Mesenchymal stem cell of Wharton's jelly (primary cell): ENCODE measurements around a stretch of chr6.

DNA sequence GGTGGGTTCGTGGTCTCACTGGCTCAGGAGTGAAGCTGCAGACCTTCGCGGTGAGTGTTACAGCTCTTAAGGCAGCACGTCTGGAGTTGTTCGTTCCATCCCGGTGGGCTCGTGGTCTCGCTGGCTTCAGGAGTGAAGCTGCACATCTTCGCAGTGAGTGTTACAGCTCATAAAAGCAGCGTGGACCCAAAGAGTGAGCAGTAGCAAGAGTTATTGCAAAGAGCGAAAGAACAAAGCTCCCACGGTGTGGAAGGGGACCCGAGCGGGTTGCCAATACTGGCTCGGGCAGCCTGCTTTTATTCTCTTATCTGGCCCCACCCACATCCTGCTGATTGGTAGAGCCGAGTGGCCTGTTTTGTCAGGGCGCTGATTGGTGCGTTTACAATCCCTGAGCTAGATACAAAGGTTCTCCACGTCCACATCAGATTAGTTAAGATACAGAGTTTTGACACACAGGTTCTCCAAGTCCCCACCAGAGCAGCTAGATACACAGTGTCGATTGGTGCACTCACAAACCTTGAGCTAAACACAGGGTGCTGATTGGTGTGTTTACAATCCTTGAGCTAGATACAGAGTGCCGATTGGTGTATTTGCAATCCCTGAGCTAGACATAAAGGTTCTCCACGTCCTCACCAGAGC is 95.8 kb downstream of the PDSS2 start:
- CAGE, long polyA plus RNA = no peak

DNA sequence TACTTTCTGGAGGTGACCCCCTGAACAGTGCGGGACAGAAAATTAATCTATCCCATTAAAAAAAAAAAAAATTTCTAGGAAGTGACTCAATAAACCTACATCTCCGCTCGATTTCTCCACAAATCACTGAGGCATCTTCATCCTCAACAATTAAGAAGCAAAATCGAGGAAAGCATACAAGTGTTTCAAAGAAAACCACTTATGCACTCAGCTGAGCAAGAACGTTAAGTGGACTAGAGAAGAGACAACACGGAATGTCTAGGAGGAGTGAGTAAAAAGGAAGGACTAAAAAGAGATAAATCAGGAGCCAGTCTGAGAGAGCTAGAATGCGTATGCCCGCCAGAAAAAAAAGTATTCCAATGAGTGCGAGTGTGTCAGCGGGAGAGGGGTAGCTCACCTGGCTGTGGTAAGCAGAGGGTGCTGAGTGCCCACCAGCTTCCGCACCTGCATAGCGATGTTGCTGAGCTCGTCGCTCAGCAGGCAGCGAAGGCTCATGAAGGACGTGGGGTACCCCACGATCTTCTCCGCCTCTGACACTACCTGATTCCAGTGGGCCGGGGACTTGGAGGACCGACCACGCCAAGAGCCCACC is 675 bp downstream of the PDSS2 start:
- CAGE, long polyA plus RNA = no peak

DNA sequence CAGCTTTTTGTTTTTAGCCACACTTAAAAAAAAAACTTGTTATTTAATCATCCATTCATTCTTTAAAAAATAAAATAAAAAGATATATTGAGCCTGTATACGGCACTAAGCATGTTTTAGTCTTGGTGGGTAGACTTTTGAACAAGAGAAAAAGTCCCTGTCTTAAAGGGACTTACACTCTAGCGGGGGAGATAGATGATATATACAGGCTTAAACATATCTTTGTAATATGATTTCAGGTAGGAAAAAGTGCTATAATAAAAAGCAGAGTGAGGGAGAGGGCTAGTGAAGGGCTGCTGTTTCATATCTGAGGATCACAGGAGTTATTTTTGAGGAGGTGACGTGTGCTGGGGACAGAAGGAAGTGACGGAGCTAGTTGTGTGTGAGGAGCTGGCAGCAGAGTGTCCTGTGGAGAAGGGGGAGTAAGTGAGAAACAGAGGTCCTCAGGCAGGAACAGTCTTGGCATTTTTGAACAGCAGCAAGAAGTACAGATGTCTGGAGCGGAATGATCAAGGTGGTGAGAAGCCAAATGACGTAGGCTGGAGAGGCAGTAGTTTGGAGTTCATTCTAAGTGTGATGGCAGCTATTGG is 52.1 kb downstream of the SOBP start:
- CAGE, long polyA plus RNA = no peak

GRCh38 chr6:107618796-107619155 is 128.9 kb downstream of the SOBP start:
- CAGE, long polyA plus RNA = no peak

DNA sequence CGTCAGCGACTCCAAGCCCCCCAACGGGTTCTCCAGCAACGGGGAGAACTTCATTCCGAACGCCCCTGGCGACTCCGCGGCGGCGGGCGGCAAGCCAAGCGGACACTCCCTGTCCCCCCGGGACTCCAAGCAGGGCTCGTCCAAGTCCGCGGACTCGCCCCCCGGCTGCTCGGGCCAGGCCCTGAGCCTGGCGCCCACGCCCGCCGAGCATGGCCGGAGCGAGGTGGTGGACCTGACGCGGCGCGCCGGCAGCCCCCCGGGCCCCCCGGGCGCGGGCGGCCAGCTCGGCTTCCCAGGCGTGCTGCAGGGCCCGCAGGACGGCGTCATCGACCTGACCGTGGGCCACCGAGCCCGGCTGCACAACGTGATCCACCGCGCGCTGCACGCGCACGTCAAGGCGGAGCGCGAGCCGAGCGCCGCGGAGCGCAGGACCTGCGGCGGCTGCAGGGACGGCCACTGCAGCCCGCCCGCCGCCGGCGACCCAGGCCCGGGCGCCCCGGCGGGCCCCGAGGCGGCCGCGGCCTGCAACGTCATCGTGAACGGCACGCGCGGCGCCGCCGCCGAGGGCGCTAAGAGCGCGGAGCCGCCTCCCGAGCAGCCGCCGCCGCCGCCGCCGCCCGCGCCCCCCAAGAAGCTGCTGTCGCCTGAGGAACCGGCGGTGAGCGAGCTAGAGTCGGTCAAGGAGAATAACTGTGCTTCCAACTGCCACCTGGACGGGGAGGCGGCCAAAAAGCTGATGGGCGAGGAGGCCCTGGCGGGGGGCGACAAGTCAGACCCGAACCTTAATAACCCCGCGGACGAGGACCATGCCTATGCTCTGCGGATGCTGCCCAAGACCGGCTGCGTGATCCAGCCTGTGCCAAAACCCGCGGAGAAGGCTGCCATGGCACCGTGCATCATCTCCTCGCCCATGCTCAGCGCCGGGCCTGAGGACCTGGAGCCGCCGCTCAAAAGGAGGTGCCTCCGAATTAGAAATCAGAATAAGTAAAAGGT is 144.9 kb downstream of the SOBP start:
- CAGE, long polyA plus RNA = no peak

GRCh38 chr6:107867379-107867684 is 43.2 kb upstream of the SCML4 start:
- CAGE, long polyA plus RNA = no peak

GRCh38 chr6:108576234-108577216 is 15.8 kb downstream of the FOXO3 start:
- CAGE, long polyA plus RNA = no peak

DNA sequence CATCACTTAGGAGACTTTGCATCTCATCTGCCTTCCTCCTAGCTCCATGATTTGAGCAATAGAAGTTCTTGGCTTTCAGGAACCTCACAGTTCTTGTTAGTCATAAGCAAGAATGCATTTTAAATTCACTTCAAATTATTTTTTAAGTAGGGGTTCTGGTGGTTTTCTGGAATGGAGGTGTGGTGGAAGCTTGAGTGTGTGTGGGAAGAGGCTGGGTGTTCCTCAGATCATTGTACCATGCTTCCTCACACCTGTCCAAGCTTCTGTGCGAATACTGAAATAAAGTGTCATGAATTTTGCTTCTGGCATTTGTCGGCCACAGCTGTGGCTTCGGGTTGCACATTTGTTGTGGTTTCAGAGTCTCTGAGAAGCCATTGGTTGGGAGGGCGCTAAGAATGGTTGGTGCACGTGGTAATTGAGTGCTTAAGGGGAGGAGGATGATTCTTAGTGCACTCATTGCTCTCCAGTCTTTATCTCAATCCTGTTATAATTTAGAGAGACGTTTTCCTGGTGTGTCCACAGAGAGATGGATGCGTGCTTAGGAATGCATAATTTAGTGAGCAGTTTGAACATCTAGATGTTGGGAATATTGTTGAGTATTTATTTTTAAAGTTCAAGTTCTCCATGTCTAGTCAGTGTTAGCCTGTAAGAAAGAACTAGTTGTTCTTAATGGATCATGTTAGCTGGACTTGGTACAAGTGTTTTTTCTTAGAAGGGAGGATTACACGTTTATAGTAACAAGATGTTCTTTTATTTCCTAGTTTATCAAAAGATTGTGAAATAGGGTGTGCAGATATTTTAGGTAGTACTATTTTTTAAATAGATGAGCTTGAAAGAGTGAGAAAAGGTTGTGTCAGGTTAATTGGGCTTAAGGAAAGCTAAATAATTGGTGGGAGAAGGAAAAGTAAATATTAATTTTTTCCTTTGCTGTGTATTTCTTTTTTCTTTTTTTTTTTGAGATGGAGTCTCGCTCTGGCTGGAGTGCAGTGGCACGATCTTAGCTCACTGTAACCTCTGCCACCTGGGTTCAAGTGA is 32.0 kb downstream of the FOXO3 start:
- CAGE, long polyA plus RNA = no peak

- CAGE, long polyA plus RNA = no peak
Measured at GRCh38 chr6:108620820-108621694, 60.3 kb downstream of the FOXO3 start.

DNA sequence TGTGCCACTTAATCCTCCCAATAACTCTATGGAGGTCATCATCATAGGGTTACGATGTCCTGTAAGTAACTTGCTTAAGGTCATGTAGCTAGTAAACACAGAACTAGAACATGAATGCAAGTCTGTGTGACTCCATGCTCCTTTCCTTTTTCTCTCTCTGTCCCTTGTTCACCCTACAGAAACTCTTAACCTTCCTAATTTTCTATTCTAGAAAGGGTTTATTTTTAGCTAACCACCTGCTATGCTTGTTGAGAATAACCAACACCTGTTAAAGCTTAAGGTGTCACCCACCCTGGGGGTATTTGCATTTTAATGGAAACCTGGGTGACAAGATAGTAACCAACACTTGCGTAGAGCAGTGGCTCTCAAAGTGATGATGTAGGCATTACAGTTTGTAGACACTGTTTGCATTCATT is 114.6 kb upstream of the ARMC2 start:
- CAGE, long polyA plus RNA = no peak

- CAGE, long polyA plus RNA = no peak
Measured at GRCh38 chr6:109009373-109010395, 85.0 kb downstream of the SESN1 start.

GRCh38 chr6:109010396-109010639 is 84.3 kb downstream of the SESN1 start:
- CAGE, long polyA plus RNA = no peak

GRCh38 chr6:109236349-109237522 is 141.4 kb downstream of the CEP57L1 start:
- CAGE, long polyA plus RNA = no peak

- CAGE, long polyA plus RNA = no peak
Measured at GRCh38 chr6:109252062-109252655, 130.1 kb downstream of the CD164 start.

- CAGE, long polyA plus RNA = no peak
Measured at GRCh38 chr6:109255837-109256569, 126.3 kb downstream of the CD164 start.

- CAGE, long polyA plus RNA = no peak
Measured at GRCh38 chr6:109295456-109295951, 86.8 kb downstream of the CD164 start.

DNA sequence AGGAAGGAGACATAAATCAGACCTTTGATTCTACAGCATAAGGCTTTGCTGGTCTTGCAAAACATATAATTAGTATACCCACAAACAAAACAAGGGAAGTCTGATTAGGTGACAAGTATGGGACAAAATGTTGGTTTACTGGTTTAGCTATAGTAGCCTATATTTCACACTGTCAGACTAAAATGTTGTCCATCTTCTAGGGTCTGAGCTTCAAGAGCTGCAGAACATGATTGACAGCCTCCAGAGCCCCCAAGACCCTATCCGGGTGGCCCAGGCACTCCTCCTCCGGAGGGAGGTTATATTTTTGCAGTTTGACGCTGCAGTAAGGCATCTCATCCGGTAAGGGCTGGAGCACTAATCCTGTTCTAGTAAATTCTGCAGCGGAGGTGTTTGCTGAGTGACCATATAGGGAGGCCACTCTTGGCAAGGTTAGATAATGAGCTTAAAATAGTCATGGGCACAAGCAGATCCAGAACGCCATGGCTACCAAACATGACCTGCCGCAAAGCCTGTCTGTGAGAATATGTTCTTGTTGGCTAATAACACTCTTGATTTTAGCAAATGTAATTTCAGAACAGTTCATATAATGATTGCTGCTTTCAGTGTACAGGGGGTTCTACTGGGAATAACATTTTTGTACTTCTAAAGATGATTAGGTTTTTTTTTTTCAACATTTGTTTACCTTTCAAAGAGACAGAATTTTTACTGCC is 82.1 kb downstream of the CD164 start:
- CAGE, long polyA plus RNA = no peak

GRCh38 chr6:109316489-109317117 is 65.7 kb downstream of the CD164 start:
- CAGE, long polyA plus RNA = no peak

DNA sequence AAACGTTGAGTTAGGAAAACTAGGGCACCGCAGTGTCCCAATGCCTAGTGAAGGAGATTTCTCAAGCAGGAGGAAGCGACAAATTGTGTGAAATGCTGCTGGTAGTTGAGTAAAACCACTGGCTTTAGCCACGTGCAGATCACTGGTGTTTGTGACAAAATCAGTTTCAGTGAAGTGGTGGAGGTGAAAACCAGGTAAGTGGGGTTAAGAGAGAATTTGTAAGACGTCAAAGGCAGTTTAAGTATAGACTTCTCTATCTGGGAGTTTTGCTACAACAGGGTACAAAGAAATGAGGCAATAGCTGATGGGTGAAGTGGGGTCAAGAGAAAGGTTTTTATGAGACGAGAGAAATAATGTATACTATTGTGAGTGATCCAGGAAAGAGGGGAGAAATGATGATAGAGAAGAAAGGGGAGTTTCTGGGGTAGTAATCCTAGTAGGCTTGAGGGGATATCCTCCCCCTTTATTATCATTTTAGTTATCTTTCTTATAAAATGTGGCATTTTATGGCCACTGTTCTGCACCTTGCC is 56.6 kb downstream of the CD164 start:
- CAGE, long polyA plus RNA = no peak

DNA sequence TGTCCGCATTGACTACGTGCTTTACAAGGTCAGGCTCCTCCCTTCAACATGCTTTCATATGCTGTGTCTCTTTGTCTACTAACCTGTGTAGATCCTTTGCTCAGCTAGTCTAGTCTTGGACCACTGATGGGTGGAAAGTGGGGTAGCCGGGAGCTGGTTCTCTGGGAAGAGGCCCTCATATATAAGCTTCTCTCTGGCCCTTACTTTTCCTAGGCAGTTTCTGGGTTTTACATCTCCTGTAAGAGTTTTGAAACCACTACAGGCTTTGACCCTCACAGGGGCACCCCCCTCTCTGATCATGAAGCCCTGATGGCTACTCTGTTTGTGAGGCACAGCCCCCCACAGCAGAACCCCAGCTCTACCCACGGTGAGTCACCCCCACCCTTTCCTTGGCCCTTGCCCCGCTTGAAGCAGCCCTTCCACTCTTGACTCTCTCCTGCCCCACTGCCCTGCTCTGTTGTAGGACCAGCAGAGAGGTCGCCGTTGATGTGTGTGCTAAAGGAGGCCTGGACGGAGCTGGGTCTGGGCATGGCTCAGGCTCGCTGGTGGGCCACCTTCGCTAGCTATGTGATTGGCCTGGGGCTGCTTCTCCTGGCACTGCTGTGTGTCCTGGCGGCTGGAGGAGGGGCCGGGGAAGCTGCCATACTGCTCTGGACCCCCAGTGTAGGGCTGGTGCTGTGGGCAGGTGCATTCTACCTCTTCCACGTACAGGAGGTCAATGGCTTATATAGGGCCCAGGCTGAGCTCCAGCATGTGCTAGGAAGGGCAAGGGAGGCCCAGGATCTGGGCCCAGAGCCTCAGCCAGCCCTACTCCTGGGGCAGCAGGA is 2.7 kb downstream of the SMPD2 start:
- CAGE, long polyA plus RNA = no peak